Hair follicular keratinocyte (primary cell): ENCODE measurements around the gene ACBD5.

DNA sequence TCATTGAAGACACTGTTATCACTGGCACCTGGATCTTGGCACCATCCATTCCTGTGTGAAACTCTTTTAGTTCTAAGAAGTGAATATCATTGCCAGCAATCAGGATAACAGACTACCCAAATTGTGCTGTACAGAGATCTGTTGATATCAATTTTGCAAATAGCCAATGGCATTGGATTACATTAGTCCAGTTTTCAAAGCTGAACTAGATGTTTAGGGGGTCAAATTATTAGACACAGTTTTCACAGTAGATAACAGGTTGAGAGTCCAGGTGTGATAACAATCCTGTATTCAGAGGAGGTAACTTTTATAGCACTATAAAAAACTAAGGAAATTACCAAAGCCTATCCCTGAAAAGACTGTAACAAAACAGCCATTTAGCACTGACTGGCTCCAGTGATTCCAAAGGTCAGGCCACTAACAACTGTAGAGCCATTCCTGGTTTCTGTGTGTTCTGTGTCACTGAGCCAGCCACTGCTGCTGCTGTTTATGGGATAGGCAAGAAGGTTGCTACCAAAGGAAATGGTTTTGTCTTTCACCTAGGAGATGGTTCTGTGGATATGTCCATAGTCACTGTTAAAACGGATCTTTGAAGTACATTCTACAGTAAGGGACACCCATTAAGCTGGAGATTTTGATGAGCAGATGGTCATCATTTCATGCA lies 17.2 kb downstream of the PDSS1 start:
- RAMPAGE, long total RNA, result no peak

GRCh38 chr10:27100887-27101443 lies 671 bp upstream of the ANKRD26 start:
- RAMPAGE, long total RNA, result no peak

DNA sequence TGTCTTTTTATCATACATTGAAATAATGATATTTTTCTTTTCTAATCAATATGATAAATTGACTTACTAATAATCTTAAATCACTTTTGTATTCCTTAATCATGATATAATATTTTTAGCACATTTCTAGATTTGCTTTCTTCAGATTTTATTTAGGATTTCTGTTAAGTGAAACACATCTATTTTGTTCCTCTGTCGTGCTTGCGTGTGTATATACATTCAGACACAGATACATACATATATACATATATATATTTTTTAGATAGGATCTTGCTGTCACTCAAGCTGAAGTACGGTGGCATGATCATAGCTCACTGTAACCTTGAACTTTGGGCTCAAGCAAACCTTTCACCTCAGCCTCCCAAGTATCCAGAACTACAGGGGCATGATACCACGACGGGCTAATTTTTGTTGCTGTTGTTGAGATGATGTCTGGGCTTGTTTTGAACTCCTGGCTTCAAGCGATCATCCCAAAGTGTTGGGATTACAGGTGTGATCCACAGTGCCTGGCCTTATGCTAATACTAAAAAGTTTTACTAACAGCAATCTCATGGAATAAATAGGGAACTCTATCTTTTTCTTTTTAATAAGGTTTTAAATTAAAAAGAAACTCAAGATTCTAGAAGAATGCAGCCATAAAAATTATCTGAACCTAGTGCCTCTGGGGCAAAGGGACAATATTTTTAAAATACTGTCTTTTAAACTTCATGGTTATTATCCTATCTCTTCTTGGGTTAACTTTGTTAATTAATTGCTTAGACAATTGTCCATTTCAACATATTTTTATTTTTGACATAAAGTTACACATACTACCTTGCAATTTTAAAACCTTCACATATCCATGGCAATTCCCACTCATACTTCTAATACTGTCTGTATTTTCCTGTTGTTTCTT lies 15.0 kb downstream of the YME1L1 start:
- RAMPAGE, long total RNA, result no peak

GRCh38 chr10:27169869-27171059 lies 15.1 kb downstream of the MASTL start:
- RAMPAGE, long total RNA, result no peak

GRCh38 chr10:27240153-27240967 lies at the start of gene ACBD5:
TSS of gene ACBD5 (minus strand) at chr10:27240797.
- RAMPAGE, long total RNA, result start-site peak on the minus strand at chr10:27240775-27240838, 36 and 21 reads in 2 replicates

DNA sequence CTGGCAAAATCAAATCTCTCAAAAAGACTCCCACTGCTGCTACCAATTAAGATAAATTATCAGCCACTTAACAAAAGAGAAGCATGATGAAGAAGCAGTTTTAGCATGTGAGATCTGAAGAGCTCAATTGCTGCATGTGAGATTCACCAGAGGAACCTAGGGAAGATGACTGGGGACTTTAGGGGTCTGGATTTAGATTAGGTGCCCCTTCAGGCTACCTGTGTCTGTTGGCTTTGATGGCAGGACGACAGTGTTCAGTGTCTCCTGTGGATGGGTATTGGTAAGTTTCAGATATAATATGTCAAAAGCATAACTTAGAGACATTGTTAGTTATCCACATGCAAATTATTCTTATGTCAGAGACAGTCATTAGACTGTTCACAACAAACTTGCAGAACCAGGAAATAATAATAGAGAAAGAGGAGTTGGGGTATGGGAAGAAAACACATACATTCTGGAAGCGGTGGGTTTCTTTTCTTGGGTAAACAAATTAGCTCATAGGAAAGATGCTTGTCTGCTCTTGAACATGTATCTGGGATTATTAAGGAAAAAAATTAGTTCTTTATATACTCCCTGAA lies 20.7 kb downstream of the RAB18 start:
- RAMPAGE, long total RNA, result no peak

DNA sequence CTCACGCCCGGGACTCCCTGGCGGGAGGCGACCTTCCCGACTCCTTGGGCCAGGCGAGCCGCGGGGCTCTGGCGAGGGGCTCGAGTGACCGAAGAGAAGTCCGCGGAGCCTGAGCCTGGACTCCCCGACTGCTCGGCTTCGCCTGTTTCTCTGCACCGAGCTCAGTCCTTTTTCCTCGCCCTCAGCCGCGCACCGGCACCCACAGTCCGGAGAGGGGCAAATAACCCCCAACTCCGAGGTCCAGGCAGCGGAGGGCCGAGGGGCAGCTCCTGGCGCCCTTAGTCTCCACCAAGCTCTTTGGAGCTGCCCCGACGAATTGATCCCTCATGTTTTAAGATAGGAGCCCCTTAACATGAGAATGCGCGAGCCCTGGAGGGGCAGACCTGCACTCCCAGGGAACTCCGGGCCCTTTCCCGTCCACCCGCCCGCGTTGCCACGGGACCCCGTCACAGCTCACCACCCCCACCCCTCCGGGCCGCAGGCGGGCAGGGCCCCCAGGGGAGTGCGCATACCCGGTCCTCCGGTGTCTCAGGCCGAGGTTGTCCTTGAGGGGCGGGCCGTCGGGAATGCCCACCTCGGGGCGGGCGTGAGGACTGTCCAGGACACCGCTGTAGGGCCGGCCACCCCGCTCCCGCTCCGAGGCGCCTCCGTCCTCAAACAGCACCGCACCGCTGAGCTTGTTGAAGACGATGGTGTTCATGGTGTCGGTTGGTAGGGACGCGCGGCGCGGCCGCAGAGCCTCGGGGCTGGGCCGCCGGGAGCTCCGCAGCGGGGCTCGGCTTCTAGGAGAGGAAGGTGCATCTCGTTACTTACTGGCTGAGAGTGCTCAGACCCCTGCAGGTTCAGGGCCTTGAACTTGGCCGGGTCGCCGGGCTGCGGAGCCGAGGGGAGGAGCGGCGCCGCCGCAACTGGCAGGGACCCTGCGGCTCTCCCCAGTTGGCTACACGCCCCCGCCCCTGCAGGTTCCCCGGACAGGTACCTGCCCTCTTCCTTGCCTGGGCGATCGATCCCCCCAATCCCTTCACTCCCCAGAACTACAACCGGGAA lies 2.6 kb downstream of the MKX start:
- RAMPAGE, long total RNA, result no peak

- RAMPAGE, long total RNA, result no peak
Observed at GRCh38 chr10:27744366-27745348, 962 bp downstream of the MKX start.

GRCh38 chr10:27981621-27982126 lies 17.2 kb downstream of the ODAD2 start:
- RAMPAGE, long total RNA, result no peak

GRCh38 chr10:28303923-28304453 lies 1.1 kb upstream of the MPP7 start:
- RAMPAGE, long total RNA, result no peak

- RAMPAGE, long total RNA, result no peak
Observed at GRCh38 chr10:28333979-28334696, 31.3 kb upstream of the MPP7 start.

- RAMPAGE, long total RNA, result no peak
Observed at GRCh38 chr10:28534070-28534476, 1.2 kb downstream of the WAC start.

- RAMPAGE, long total RNA, result no peak
Observed at GRCh38 chr10:28542042-28542822, 9.3 kb downstream of the WAC start.

GRCh38 chr10:28583807-28584553 lies 51.1 kb downstream of the WAC start:
- RAMPAGE, long total RNA, result no peak

DNA sequence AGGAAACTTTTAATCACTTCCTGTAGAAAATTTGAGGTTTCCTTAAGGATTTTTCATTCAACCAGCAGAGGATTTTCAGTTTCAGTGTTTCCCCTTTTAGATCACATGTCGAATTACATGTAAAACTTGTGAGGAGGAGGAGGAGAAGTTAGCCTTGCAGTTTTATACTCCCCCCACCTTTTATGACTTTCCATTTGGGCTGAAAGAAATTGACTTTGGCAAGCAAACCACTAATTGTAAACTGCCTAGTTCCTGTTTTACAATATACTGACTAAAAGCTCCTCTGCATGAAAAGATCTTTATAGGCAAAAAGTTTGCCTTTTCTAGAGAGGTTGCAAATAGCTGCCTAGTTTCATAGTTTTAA lies 3.0 kb downstream of the BAMBI start:
- RAMPAGE, long total RNA, result no peak

- RAMPAGE, long total RNA, result no peak
Observed at GRCh38 chr10:28685072-28685512, 7.8 kb downstream of the BAMBI start.

GRCh38 chr10:28826262-28826689 lies 149.0 kb downstream of the BAMBI start:
- RAMPAGE, long total RNA, result no peak

DNA sequence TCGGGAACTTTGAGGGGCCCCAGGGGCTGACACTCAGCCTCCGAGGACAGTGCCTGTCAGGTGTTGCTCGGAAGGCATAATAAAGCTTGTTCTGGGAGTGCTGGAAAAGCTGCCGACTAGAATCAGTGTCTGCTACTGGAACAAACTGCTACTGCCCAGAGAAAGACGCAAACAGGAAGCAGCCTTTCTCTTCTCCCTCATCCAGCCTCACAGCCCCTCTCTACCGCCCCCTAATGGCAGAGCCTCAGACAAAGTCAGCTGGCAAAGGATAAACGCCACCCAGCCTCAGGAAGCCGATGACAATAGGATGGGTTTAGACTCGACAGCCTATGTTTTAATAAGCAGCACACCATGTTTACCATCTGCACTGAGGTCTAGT lies 169.5 kb upstream of the LYZL1 start:
- RAMPAGE, long total RNA, result no peak

DNA sequence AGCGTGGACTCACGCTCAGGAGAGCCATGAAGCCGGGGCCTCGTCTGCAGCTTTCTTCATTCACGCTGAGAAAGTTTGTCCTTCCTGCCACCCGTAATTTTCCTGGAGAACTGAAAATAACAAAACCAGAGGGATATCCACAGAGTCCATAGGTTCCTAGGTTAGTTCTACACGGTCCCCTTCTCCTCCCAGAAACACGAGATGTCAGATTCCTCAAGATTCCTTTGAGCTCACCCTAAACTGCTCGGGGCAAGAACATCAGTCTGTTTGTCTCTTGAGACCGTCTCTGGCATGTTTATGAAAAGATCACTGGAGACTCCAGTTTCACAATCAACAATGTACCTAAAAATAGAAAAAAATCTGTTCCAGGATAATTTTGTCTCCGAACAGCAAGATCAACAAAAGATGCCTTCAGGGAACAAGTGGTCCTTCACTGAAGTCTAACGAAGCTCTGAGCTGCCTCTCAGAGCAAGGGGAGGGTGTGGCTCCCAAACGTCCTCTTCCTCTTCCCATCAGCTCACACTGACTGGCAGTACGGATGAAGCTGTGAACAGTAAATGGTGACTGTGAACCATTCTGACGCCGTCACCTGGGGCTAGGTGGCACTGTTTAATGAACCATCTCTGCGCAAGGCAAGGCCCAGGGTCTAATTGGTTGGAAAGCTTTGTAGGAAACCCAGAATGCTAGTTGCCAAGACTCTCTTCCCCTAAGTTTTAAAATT lies 156.3 kb upstream of the LYZL1 start:
- RAMPAGE, long total RNA, result no peak

GRCh38 chr10:29493125-29493812 lies 141.5 kb downstream of the SVIL start:
- RAMPAGE, long total RNA, result no peak